GM23248 (cell line): Measurements from ENCODE around the genes TMEM238, ZSCAN5A, ZNF583 and ZNF470.

DNA sequence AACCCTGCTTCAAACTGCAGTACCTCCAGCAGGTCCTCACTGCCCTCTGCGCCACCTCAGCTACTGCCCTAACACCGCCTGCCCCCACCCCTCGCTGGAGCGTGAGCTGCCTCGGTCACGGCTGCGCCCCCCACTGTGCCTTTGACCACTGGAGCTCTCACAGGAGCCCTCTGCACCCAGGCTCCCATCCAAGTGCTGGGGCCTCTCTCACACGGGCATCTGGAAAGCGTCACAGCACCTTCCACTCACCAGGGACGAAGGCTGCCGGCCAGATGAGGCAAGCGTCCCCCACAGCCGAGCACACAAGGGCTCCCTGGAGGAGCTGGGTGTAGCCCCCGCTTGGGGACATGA is 646 bp downstream of the TMEM86B start:
- RAMPAGE, long total RNA, result no peak

DNA sequence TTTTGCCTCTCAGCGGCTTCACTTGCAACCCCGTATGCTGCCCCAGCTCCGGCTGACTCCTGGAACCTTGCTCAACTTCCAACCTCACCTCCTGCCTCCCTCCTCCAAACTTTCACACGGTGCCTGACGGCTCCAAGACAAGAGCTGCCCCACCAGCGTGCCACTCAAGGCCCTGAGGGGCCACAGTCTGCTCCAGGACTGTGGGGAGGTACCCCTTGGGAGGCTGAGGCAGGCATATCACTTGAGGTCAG is 12.9 kb downstream of the PPP6R1 start:
- RAMPAGE, long total RNA, result no peak

GRCh38 chr19:55321474-55322176 is 3.5 kb downstream of the TMEM150B start:
- RAMPAGE, long total RNA, result no peak

- RAMPAGE, long total RNA, result no peak
Observed at GRCh38 chr19:55331732-55332100, 6.6 kb upstream of the TMEM150B start.

- RAMPAGE, long total RNA, result no peak
Observed at GRCh38 chr19:55347749-55348716, 6.5 kb downstream of the COX6B2 start.

DNA sequence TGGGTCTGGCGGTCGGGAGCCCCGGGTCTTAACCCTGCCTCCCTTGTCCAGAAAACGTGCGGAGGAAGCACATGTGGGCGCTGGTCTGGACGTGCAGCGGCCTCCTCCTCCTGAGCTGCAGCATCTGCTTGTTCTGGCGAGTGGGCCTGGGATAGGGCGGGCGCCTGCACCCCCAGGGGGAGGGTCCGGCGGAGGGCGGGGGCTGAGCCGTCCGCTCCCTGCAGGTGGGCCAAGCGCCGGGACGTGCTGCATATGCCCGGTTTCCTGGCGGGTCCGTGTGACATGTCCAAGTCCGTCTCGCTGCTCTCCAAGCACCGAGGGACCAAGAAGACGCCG is 1.1 kb downstream of the TMEM190 start:
- RAMPAGE, long total RNA, result no peak

DNA sequence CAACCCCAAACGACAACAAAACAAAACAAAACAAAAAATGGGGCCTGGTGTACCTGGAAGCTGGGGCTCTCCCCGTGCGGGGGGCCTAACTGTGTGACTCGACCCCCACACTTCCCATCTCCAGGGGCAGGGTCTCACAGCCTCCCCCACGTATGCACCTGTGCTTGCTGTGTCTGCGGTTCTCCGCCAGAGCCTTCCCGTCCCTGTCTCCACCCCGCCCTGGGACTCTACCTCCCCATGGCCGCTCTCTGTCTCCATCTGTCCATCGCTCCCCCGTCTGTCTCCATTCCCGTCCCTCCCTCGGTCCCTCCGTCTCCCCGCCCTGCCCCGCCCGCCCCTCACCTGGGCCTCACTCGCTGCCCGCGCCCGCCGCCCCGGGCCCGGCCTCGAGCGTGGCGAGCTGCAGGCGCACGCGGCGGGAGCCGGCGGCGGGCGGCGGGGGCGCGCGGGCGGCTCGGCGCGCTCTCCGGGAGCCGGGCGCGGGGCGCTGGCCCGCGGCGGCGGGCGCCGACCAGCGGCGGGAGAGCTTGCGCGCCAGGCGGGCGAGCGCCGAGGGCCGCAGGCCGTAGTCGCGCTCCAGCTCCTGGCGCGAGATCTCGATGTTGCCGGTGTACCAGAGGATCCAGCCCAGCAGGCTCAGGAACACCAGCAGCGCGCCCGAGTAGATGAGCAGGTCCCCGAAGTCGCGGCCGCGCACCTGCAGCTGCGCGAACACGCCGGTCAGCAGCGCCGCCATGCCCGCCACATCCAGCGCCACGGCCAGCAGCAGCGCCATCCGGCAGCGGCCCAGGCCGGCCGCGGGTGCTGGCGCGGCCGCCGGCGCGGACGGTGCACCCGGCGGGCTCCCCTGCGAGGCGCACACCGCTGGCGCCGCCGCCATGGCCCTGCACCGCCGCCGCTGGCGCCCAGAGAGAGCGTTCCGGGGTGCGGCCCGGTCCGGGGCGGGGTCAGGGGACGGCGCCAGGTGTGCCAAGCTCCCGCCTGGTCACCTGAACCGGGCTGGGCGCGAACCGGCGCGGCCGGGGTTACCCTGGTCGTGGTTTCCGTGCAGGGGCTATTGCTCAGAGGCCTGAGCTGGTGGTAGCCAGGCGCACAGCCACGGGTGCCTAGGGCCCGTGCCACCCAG is at the start of gene TMEM238:
TSS of gene TMEM238 (minus strand) at position 913 of the 1,126 bp plus-strand sequence.
- RAMPAGE, long total RNA, result no peak

DNA sequence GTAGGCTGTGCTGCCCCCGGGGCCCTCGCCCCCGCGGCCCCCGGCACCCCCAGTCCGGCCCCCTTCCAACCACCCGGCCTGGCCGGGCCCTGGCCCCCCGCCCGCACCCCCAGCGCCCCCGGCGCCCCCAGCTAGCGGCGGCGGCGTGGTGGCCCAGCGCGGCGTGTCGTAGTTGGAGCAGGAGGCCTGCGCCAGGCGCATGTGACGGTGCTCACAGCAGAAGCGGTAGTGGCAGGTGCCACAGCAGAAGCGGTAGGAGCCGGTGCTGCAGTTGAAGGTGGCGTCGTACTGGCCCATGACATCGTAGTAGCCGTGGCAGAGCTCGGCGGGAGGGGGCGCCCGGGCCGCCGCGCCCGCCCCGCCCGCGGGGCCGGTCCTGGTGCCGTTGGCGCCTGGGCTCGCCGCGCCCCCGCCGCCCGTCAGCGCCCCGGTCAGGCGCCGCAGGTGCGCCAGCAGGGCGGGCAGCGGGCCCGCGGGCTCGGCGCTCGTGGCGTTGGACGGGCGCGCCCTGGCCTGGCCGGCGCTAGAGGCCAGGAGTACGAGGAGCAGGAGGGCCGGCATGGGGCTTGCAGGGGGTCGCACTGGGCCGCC is 702 bp downstream of the SHISA7 start:
- RAMPAGE, long total RNA, result no peak

DNA sequence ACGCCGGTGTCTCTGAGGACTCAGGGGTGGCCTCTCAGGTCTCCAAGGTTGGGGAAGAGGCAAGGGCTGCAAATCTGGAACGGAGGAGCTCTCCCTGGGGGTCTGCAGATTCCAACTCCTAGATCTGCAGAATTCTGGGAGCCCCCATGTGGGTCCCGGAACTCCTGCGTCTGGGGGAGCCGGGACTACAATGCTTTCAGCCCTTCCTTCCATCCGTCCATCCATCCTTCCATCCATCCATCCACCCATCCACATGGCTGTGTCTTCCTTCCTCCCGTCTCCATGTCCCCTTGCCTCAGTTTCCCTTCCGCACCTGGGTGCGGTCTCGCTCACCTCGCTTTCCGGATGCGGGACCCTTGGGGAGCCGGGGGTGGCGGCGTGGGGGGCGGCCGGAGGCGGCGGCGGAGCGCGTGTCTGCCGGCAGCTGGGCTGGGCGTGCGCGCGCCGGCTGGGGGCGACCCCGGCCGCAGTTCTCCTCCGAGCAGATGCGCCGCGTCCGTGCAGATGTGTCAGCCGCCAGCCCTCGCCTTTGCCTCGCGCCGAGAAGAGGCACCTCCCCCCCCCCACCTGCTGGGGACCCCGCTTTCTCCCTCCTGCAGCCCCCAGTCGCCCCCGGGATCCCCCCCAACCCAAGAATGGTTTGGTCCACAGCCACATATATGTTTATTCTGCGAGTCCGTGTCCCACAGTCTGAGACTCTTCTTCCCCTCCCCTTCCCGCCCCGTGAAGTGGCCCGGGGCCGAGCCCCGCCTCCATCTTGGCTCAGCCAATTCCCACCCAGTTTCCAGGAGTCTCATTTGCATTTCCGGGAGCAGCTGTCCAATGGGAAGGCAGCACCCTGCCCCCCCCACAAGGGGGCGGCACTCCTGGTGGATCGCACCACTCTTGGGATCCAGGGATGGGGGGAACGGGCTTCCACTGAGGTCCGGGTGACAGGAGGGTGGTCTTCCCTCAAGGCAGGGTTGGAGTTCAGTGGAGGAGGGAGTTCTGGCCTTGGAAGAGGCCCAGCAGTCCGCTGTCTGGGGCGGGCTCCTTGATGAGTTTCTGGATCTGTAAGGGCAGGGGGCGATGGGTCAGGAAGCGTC is 8.8 kb downstream of the ISOC2 start:
- RAMPAGE, long total RNA, result no peak

DNA sequence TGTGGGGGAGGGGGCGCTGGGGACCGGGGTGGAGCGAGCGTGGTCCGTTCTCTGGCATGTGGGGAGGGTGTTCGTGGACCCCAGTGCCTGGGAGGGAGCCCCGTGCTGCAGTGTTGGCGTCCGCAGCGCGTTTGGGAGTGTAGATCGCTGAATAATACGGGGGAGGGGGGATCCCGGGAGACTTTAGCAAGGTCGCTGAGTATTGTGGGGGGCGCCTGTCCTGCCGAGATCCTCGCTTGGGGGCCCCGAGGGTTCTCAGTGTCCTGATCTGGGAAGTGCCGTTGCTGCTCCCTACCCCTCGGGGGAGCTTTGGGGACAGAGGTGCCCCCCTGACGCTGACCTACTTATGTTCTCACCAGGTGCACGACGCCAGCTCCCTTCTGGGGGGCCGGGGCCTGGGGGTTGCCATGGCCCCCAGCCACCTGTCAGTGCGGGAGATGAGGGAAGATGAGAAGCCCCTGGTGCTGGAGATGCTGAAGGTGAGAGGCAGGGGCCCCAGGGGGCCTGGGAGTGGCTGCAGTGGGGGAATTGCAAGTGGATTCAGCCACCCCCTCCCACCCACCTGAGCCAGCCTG is 401 bp downstream of the NAT14 start:
- RAMPAGE, long total RNA, result no peak

- RAMPAGE, long total RNA, result no peak
Observed at GRCh38 chr19:55652252-55652772, 2.5 kb upstream of the U2AF2 start.

DNA sequence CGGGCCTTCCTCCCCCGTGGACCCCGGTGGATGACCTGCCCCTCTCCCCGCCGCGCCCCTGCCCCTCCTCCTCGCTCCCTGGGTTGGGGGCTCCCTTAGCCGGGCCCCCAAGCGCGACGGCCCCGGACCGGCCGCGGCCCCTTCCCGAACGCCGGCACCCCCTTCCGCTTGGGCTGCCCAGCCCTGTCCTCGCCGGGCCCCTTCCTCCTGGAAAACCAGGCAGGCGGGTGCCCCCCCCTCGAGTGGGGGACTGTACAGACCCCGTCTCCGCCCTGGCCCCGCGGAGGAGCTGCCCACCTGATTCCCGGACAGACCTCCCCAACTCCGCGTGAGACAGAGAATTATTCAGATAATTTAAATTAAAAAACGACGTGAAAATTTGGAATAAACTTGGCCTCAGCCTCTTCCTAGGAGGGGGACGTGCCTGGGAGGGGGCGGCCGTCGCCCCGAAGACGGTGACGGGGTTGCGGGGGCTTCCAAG is 2.0 kb upstream of the U2AF2 start:
- RAMPAGE, long total RNA, result no peak

DNA sequence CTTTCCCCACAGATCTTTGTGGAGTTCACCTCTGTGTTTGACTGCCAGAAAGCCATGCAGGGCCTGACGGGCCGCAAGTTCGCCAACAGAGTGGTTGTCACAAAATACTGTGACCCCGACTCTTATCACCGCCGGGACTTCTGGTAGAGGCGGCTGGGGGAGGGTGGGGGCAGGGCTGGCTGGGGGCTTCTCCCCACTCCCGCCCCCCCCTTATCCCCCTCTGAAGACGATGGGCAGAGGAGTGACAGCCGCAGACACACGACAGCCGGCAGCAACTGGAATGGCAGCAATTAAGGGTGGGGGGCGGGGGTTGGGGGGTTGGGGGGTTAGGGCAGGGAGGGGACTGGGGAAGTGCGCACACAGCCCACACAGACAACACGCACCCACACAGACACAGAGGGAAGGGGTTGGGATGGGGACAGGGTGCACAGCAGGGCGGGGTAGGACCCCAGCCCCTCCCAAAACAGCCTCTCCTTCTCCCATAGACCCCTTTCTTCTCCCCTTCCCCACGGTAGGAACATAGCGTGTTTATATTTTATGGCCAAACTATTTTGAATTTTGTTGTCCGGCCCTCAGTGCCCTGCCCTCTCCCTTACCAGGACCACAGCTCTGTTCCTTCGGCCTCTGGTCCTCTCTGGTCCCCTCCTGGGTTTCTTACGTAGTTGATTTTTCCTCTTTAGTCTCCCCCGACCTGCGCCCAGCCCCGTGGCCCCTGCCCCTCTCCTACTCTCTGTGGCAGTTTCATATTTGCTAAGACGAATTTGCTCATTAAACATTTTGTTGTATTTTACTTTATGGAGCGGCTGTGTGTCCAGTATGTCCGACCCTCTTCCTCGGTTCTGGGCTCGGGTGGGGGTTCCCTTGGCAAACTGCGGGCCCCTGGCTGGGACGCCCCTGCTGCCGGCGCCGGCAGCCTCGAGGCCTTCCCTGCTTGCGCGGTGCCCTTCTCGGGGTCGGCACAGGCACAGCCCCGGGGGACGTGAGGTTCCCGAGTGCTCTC is 804 bp upstream of the EPN1 start:
- RAMPAGE, long total RNA, result no peak

- RAMPAGE, long total RNA, result no peak
Observed at GRCh38 chr19:56119400-56120053, 1.6 kb downstream of the ZNF787 start.

DNA sequence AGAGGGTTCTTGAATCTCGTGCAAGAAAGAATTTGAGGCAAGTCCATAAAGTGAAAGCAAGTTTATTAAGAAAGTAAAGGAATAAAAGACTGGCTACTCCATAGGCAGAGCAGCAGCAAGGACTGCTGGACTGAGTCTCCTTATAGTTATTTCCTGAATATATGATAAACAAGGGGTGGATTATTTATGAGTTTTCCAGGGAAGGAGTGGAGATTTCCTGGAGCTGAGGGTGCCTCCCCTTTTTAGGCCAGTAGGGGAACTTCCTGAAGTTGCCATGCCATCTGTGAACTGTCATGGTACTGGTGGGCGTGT is 13.6 kb downstream of the ZSCAN5A start:
- RAMPAGE, long total RNA, result no peak

DNA sequence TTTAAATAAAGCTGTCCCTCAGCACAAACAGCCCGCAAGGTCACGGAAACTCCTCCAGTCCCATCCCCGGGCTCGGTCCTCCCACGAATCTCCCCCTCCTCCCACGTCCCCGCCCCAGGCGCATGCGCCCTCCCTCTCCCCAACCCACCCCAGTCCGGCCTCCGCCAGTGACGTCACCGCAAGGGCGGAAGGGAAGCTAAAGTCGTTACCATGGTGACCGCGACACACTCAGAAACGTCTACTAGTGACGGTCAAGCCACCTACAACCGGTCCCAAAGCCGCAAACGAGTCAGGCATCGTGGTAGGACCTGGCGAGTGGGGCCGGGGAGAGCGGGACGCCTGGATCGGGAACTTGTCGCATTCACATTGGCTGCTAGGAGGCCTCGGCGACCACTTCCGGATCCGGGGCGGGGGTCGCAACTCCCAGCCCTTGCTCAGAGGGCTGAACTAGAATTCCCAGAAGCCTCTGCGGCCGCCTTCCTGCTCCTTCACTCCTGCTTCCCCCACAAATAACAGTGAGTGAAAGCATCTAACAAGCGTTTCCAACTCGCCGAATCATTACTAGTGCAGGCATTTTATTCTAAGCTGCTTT is at the start of gene ZSCAN5A:
TSS of gene ZSCAN5A (minus strand) at position 368 of the 592 bp plus-strand sequence.
- RAMPAGE, long total RNA, result start-site peak on the minus strand centred at position 381 of the sequence, 28 bp wide, 34 and 7 reads in 2 replicates

GRCh38 chr19:56321861-56322228 is 7.2 kb upstream of the ZSCAN5A start:
- RAMPAGE, long total RNA, result no peak

DNA sequence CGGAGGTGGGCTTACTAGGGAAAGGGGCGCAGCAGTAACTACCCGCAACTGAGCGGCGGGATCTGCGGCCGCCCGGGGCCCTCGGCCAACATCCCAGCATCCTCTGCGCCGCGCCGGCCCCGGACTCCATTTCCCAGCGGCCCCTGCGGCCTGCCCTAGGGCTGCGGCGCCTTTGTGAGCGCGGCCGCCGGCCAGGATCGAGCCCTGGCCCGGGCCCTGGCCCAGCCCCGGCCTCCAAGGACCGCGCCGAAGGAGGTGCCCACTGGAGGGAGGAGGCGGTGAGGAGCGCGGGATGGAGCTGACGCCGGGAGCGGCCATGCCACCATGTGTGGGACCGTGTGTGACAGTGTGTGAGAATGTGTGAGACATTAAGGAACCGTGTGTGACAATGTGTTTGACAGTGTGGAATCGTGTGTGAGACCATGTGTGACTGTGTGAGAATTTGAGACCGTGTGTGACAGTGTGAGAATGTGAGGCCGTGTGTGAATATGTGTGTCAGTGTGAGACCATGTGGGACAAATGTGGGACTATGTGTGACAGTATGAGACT is at the start of gene ZNF583:
TSS of gene ZNF583 (plus strand) at position 158 of the 549 bp plus-strand sequence.
- RAMPAGE, long total RNA, result no peak

- RAMPAGE, long total RNA, result no peak
Observed at GRCh38 chr19:56567254-56568153, at the start of gene ZNF470. TSS of gene ZNF470 (plus strand) at chr19:56567468.

DNA sequence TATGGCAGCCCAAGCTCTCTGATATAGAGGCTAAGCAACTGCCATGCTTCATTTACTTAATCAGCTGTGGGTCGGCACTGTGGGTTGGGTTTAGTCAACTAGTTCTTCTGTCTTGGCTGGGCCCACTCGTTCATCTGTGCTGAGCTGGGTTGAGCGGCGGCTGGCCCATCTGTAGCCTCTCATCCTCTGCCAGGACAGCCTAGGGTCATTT is 6.5 kb upstream of the ZNF835 start:
- RAMPAGE, long total RNA, result no peak